Omental fat pad (tissue), 4 donors: Measurements from ENCODE around the genes BPNT1 and MTARC2.

GRCh38 chr1:219834509-219834903 lies 93.9 kb downstream of the SLC30A10 start:
- PRO-cap, result no peak
- RAMPAGE, long total RNA, 4 experiments, result no peak in any of the 4 experiments

DNA sequence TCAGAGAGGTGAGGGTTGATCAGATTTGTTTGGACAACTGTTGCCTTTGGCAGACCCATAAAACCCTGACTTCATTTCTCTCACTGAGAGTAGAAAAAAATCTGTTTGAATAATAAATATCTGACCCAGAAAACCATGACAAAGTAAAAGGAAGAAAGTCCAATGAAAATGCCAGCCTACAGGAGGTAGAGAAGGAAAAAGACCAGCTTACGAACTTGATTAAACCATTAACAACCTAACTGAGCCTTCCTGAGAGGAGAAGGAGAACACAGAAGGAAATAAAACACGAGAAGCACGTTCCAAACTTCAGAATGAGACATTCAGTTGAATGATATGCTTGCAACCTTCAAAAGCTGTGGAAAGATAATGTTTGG lies 12.5 kb upstream of the SLC30A10 start:
- PRO-cap, result no peak
- RAMPAGE, long total RNA, 4 experiments, result no peak in any of the 4 experiments

- PRO-cap, result no peak
- RAMPAGE, long total RNA, 4 experiments, result start-site peak on the minus strand in 4 of 4 experiments, at chr1:220089757-220089827 at its widest, 23 to 174 reads per replicate
Measured at GRCh38 chr1:220089604-220090194, at the start of gene BPNT1. Gene BPNT1, minus strand, starts transcription at chr1:220089788.

GRCh38 chr1:220137337-220137955 lies 43.5 kb downstream of the IARS2 start:
- PRO-cap, result no peak
- RAMPAGE, long total RNA, 4 experiments, result no peak in any of the 4 experiments

GRCh38 chr1:220206598-220207178 lies 65.6 kb downstream of the RAB3GAP2 start:
- PRO-cap, result no peak
- RAMPAGE, long total RNA, 4 experiments, result no peak in any of the 4 experiments

DNA sequence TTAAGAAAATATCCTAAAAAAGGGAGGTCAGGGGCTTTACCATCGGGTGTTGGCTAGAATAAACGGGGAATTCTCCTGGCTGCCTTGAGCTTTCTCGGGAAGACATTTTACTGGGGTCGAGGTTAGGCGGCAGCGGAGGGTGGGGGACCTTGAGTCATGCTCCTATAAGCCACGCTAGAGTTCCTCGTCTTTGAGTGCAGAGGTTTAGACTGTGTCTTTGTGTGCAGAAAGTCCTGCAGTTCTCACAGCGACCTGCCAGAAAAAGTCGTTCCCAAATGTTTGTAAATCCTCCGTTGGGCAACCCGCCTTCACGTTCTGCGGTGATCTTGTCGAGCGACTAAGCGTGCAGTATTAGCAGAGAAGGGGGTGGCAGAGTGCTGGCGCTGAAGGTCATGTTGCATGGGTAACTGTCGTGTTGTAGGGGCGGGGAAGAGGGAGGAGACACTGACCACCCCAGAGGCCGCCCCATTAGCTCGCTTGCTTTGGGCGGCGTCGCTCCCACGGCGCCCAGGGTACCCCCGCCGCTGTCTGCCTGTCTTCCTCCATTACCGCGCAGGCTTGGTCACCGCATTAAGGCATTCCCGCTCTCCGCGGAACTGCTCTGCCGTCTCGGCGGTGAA lies at the start of gene MTARC2:
Gene MTARC2, plus strand, starts transcription at position 544 of the 620 bp plus-strand sequence.
- PRO-cap, result no peak
- RAMPAGE, long total RNA, 4 experiments, result no peak in any of the 4 experiments

DNA sequence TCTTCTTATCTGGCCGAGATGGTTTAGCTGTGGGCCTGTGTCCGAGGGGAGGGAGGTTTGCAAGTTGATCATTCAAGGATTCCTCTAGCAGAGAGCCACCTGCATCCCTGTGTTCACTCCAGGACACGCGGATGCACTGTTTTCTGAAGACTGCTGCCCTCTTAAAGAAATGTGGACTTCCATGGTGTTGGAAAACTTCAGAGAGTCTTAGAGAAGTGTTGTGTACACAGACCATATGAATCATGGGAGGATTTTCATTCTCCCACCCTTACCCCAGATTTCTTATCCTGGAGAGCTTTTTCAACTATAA lies 1.6 kb downstream of the MTARC2 start:
- PRO-cap, result no peak
- RAMPAGE, long total RNA, 4 experiments, result no peak in any of the 4 experiments

- PRO-cap, result no peak
- RAMPAGE, long total RNA, 4 experiments, result start-site peak on the plus strand in 1 of 4 experiments, at chr1:220761325-220761928 at its widest, 10 reads per replicate
Measured at GRCh38 chr1:220761523-220761826, 13.4 kb downstream of the MTARC2 start.

GRCh38 chr1:220770684-220771047 lies 16.0 kb upstream of the MTARC1 start:
- PRO-cap, result no peak
- RAMPAGE, long total RNA, 4 experiments, result no peak in any of the 4 experiments

DNA sequence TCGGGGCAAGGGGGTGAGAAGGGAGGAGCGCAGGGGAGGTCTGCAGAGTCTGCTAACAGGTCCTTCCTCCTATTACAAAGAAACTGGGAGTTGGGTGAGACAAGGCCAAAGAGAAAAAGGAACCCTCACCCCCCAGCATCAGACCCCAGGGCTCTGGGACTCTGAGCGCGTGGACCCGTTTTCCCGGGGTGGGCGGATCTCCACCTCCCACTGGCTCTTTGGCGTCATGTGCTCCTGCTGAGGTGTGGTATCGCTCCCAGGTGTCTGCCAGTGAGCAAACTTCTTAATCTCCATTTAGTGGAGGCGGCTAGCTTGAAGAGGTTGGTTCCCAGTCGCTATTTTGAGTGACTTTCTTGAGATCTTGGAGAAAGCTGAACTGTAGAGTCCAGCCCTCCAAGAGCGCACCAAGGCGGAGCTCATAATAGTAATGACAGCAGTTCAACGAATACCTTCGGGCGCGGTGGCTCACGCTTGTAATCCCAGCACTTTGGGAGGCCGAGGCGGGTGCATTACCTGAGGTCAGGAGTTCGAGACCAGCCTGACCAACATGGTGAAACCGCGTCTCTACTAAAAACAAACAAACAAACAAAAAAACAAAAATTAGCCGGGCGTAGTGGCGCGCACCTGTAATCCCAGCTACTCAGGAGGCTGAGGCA lies 674 bp downstream of the MTARC1 start:
- PRO-cap, result no peak
- RAMPAGE, long total RNA, 4 experiments, result no peak in any of the 4 experiments

DNA sequence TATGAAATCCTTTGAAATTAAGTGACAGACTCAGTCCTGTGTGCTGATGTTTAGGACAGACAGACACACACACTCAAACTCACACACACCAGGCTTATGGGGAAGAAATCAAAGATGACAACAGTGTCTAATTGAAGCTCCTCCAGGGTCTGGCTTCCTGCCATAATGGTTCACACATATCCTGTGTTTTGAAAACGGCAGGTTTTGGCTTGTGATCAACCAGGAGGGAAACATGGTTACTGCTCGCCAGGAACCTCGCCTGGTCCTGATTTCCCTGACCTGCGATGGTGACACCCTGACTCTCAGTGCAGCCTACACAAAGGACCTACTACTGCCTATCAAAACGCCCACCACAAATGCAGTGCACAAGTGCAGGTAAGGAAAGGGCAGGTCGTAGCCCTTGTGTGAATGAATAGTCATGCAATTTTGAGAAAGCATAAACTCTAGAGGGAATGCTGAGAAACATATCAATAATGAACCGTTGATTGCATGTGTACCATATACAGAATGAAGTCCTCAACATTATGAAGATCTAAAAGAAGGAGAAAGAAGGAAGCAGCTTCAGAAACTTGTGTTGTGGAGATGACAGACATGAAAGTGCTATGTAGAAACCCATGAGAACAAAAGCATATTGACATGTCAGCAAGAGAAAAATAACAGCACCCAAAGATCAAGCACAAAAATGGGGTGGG lies 4.7 kb downstream of the MTARC1 start:
- PRO-cap, result no peak
- RAMPAGE, long total RNA, 4 experiments, result start-site peak on the plus strand in 1 of 4 experiments, centred at position 249 of the sequence, 47 reads per replicate

GRCh38 chr1:220957171-220957815 lies 78.0 kb downstream of the HLX start:
- PRO-cap, result no peak
- RAMPAGE, long total RNA, 4 experiments, result no peak in any of the 4 experiments

- PRO-cap, result no peak
- RAMPAGE, long total RNA, 4 experiments, result start-site peak on the plus strand in 1 of 4 experiments, at chr1:221000752-221000799 at its widest, 12 reads per replicate
Measured at GRCh38 chr1:221000533-221001116, 121.4 kb downstream of the HLX start.

- PRO-cap, result no peak
- RAMPAGE, long total RNA, 4 experiments, result no peak in any of the 4 experiments
Measured at GRCh38 chr1:221035902-221036338, 156.7 kb downstream of the HLX start.

DNA sequence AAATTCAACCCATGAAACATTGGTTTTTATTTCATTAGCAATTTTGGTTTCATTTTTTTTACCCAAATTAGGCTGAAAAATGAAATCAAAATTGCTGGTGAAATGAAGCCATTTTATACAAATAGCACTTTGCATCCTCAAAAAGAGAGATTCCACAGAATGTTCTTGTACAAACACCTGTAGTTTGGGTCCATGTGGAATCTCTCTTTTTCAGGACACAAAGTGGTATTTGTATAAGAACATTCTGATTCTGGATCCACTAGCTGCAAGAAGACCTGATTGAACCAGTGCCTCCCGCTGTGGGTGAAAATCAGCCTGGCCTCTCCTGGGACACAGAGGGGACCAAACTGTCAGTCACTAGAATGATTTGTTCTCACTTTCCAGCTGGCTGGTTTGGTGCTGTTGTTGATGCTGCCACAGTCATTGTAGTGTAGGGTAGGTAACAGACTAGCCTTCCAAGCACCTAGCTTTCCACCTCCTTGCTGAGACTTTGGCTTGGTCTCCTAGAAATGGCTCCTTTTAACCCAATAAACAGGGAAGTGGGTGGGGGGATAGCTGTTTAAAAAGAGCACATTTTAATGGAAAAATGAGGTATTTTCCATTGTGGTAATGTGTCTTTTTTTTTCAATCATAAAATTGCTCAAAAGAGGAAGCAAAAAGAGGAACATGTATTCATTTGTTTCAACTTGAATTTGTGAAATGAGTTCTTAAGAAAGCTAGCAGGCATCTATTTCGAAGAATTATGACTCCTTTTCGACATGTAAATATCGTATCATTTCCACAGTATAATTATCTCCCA lies 189.9 kb downstream of the HLX start:
- PRO-cap, result no peak
- RAMPAGE, long total RNA, 4 experiments, result no peak in any of the 4 experiments

- PRO-cap, result no peak
- RAMPAGE, long total RNA, 4 experiments, result start-site peak on the minus strand in 1 of 4 experiments, at chr1:221097687-221097701 at its widest, 15 reads per replicate
Measured at GRCh38 chr1:221097343-221097787, 218.1 kb downstream of the HLX start.

DNA sequence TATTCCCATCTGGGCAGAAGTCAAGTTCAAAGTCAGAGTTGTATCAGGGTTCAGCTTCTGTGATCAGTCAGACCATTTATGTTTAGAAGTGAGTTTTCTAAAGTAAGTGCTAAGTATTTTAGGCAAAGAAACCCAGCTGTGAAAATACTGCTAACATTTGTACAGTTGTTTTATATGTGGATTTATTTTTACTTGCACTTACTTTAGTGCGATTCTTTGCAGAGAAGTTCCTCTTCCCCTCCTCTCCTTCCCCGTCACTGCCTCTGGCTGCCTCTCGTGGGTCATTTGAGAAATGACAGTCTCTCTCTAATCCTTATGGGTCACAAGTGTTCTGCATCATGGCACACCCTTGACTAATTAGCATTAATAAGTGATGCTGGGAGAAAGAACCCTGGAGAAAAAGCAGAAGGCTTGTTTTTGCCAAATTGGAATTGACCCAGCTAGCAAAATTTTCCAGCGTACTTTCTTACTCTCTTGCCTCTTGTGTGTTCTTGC lies 301.3 kb downstream of the DUSP10 start:
- PRO-cap, result no peak
- RAMPAGE, long total RNA, 4 experiments, result no peak in any of the 4 experiments

GRCh38 chr1:221689180-221689539 lies 52.7 kb downstream of the DUSP10 start:
- PRO-cap, result no peak
- RAMPAGE, long total RNA, 4 experiments, result no peak in any of the 4 experiments

DNA sequence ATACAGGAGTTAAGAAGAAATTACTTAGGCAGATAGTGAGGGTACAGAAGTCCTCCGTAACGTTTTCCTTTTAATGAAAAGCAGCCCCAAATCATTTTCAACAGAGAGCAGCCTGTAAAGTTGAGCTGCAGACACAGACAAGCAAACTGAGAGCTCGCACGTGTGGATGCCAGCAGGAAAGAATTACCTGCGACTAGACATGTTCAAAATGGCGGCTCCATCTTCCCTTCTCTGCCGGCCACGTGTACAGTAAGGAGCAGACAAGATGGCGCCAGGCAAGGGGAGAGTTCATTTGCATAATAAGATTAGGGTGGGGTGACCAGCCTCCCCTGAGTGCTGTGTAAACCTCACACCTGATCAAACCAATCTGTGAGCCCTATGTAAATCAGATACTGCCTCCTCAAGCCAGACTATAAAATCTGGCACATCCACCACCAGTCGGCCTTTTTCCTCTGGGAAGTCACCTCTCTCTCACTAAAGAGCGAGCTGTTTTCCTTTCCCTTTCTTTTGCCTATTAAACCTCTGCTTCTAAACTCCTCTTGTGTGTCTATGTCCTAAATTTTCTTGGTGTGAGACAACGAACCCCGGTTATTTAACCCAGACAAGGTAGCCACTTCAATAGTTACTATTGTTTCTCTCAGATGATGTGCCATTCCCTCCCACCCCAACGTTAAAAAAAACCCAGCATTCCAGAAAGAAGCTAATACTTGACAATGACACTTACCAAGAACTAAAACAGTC lies 27.5 kb downstream of the DUSP10 start:
- PRO-cap, result no peak
- RAMPAGE, long total RNA, 4 experiments, result no peak in any of the 4 experiments

DNA sequence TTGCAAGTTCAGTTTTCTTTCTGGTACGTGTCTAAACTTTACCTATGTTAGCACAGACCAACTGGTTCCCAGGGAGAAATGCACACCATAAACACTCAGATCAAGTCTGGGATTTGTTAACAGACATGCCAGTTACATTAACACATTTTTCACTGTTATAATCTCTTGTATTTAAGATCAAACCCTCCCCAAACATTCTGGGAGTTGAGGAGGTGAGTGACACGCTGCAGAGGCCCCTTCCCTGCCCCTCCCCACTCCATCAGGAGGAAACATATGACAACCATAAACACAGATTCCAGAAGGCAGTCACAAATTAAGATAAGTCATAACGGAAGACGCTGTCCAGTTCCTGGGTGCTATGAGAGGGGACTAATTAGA lies 25.1 kb downstream of the DUSP10 start:
- PRO-cap, result no peak
- RAMPAGE, long total RNA, 4 experiments, result no peak in any of the 4 experiments